ENCODE measurements around a stretch of chr3.

- PRO-cap, result no peak
Observed at GRCh38 chr3:31479865-31480064, 53.0 kb upstream of the STT3B start.

- PRO-cap, result no peak
Observed at GRCh38 chr3:31522110-31522685, 10.5 kb upstream of the STT3B start.

DNA sequence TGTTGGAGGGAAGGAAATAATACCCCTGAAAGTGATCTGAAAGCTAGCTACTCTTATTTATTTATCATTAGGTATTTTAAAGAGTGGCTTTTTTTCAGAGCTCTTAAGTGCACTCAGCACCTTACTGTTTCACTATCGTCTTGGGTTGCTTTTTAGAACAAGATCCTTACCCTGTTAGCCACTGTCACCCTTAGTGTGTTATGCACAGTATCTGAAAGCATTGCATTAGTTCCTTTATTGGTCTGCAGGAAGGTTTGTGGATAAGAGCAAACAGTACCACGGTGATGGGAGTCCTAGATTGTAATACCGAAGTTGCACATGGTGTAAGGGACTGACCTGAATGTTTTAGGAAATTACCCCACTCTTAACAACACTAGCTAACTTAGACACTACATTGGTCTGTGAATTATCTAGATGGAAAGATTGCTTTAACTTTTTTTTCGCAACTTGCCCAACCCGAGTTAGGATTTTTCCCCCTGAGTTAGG lies 1.2 kb downstream of the STT3B start:
- PRO-cap, result no peak

GRCh38 chr3:32010010-32010462 lies 28.5 kb downstream of the ZNF860 start:
- PRO-cap, result no peak

DNA sequence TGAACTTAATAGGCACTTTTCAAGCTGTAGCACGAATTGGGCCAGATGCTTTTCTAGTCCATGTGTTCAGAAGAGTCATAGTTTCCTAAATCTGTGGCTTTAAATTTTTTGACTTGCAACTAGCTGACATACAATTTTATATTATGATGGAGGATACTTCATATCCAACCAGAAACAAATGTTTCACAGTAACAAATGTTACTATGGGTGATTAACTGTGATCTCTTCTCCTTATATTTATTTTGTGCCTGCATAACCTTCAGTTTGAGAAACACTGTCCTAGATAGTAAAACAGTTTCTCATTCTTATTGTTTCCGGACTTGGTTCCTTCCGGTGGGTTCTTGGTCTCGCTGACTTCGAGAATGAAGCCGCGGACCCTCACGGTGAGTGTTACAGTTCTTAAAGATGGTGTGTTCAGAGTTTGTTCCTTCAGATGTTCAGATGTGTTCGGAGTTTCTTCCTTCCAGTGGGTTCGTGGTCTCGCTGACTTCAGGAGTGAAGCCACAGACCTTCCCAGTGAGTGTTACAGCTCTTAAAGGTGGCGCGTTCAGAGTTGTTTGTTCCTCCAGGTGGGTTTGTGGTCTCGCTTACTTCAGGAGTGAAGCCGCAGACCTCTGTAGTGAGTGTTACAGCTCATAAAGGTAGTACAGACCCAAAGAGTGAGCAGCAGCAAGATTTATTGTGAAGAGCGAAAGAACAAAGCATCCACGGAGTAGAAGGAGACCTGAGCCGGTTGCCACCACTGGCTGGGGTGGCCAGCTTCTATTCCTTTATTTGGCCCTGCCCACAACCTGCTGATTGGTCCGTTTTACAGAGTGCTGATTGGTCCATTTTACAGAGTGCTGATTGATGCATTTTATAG lies 8.1 kb downstream of the GPD1L start:
- PRO-cap, result no peak

DNA sequence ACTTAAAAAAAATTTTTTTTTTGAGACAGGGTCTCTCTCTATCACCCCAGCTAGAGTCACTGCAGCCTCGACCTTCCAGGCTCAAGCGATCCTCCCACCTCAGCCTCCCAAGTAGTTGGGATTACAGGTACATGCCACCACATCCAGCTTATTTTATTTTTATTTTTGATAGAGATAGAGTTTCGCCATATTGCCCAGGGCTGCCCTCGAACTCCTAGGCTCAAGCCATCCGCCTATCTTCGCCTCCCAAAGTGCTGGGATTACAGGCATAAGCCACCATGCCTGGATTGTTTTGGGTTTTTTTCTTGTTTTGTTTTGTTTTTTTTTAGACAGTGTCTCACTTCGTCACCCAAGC lies 25.1 kb upstream of the CMTM8 start:
- PRO-cap, result no peak

GRCh38 chr3:32283269-32283768 lies 44.8 kb downstream of the CMTM8 start:
- PRO-cap, result no peak

- PRO-cap, result no peak
Observed at GRCh38 chr3:32414534-32414990, 22.9 kb downstream of the CMTM7 start.

- PRO-cap, result no peak
Observed at GRCh38 chr3:32424782-32425237, 33.2 kb downstream of the CMTM7 start.

DNA sequence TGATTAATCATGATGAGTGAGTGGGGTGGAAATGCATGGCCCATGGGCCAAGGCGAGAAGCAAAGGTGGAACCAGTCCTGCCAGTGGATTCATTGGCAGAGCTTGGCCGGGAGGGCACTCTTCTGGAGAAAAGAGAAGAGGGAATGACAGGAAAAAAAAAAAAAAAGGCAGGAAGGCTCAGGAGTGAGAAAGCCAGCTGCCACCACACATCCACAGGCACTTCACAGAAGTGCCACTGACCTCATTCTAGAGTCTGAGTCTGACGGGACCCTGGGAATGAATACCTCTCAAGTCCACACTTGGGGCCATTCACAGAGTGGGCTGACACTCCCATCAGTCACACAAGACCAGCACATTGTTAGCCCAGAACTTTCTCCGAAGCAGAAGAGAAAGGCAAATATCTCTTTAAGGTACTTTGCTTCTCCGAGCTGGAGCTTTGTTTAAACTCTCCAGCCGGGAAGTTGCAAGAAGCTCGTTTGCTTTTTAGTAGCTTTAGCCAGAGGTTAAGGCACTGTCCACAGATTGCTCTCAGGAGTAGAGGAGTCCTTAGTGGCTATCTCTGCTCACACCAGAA lies 53.9 kb downstream of the CMTM6 start:
- PRO-cap, result no peak

DNA sequence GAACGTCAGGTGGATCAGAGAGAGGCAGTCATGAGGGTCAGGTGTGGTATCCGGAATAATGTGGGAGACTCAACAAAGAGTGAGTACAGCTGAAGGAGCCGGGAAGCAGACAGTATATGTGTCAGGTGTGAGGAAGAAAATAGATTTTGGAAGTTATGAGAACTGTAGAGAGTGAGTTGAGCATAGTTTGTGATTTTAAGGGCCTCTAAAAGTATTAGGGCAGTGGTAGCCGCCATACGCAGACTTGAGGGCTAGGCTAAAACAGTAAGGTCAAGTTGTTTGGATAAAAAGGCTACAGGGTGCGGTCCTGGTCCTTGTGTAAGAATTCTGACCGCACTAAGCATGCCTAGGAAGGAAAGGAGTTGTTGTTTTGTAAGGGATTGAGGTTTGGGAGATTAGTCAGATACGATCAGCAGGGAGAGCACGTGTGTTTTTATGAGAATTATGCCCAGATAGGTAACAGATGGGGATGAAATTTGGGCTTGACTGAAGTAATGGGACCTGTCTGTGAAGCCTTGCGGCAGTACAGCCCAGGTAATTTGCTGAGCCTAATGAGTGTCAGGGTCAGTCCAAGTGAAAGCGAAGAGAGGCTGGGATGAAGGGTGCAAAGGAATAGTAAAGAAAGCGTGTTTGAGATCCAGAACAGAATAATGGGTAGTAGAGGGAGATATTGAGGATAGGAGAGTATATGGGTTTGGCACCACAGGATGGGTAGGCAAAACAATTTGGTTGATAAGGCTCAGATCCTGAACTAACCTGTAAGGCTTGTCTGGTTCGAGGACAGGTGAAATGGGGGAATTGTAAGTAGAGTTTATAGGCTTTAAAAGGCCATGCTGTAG lies 39.2 kb downstream of the CMTM6 start:
- PRO-cap, result no peak

- PRO-cap, result no peak
Observed at GRCh38 chr3:32673680-32674329, 11.2 kb upstream of the CNOT10 start.

DNA sequence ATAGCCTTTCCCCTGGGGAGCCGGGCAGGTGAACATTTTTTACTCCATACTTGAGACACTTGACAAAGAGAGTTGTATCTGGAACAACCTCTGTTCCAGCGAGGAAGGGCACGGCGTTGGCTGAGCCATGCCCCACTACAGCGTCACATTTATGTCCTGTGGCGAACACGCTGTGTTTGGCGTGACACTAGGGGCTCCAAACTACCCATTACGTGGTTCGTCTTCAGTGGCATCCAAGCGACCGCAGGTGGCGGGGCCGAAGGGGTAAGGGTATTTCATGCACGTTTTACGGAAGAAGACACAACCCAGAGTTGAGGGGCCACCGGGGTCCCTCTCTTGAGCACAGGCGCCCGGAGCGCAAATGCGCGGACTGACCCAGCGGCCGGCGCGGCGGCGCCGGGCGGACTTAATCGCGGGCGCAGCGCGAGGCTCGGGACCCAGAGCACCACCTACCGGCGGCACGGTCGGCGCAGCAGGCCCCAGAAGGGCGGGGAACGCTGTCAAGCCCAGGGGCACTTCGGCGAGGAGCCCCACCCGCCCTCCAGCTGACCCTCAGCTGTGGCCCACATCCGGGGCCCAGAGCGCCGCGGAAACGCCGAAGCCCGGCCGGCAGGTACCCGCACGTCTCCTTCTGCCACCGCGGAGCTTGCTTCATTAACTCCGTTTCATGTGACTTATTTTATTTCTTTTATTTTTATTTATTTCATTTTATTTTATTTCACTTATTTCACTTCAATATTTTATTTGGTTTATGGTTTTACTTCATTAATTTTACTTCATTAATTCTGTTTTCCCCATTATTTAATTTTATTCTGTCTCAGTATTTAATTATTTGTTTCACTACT lies 36.4 kb upstream of the TRIM71 start:
- PRO-cap, result no peak

GRCh38 chr3:33090754-33091070 lies 6.2 kb downstream of the GLB1 start:
- PRO-cap, result no peak

- PRO-cap, result no peak
Observed at GRCh38 chr3:33143172-33144185, 29.7 kb downstream of the CRTAP start.

- PRO-cap, result no peak
Observed at GRCh38 chr3:33438207-33438812, 1.9 kb downstream of the UBP1 start.

DNA sequence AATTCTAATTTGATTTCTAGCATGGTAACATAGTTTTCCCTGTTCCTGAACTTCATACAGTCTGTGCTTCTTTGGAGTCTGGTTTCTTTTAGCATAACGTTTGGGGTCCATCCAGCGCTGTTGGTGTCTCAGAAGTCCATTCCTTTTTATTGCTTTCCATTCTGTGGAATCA lies 630 bp upstream of the CLASP2 start:
- PRO-cap, result no peak

- PRO-cap, result no peak
Observed at GRCh38 chr3:33843967-33844362, 45.5 kb downstream of the PDCD6IP start.

- PRO-cap, result no peak
Observed at GRCh38 chr3:33878300-33878808, 79.9 kb downstream of the PDCD6IP start.

- PRO-cap, result no peak
Observed at GRCh38 chr3:33936084-33936875, 137.8 kb downstream of the PDCD6IP start.